Amniotic epithelial cell (primary cell): Measurements from ENCODE around the genes UPK2, CENATAC, DPAGT1 and C2CD2L.

DNA sequence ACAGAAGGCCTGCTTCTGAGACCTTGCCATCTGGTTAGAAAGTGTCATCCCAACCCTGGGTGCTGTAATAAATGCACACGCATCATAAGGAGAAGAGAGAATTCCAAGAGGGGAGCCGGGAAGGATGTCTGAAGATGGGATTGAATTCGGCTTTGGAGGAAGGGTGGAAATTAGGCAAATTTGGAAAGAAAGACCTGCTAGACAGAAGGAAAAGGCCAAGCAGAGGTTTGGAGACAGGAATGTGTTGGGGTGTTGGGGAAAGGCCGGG, 6.6 kb downstream of the CXCR5 start:
- RRBS = no CpG with 5 or more reads among the region's 4 CpGs

- RRBS = no CpG with 5 or more reads among the region's 20 CpGs
Observed at GRCh38 chr11:118909860-118910390, 15.8 kb downstream of the BCL9L start.

- RRBS = 3% methylated on average over 11 of the region's 55 CpGs
Observed at GRCh38 chr11:118910391-118910972, 15.2 kb downstream of the BCL9L start.

DNA sequence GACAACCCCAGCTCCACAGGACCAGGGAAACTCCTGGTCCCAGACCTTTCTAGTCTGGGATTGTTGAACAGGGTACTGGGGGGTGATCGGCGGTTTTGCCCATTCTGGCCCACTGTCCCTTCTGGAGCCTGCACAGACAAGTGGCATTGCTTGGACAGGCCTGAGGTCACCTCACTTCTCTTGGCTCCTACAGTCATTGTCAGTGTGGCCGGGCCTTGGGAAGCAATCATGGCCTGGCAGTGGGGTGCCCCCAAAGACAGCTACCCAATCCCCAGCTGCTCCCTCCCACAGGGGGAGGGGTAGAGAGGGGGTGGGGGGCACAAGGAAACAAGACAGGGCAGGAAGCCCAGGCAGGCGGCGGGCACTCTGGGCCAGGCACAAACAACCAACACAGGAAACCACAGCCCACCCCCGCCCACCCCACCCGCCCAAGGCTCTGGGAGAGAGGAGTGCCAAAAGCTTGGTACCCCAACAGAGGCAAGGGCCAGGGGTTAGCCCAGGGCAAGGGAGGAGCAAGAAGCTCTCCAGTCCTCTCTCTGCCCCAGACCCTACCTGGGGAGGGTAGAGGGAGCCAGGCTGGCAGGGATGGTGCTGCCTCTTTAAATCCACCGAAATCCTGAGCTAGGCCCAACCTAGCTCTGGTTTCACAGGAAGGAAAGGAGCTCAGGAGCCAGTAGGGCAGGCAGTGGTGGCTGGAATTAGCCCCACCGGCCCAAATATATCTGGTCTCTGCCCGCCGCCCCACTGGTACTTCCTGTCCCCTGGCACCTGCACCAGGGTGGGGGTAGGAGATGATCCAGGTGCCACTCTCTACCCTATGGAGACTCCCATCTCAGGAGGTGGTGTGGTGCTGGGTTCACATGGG, 12.2 kb downstream of the BCL9L start:
- RRBS = no CpG with 5 or more reads among the region's 11 CpGs

GRCh38 chr11:118914994-118915500, 10.7 kb downstream of the BCL9L start:
- RRBS = no CpG with 5 or more reads among the region's 4 CpGs

DNA sequence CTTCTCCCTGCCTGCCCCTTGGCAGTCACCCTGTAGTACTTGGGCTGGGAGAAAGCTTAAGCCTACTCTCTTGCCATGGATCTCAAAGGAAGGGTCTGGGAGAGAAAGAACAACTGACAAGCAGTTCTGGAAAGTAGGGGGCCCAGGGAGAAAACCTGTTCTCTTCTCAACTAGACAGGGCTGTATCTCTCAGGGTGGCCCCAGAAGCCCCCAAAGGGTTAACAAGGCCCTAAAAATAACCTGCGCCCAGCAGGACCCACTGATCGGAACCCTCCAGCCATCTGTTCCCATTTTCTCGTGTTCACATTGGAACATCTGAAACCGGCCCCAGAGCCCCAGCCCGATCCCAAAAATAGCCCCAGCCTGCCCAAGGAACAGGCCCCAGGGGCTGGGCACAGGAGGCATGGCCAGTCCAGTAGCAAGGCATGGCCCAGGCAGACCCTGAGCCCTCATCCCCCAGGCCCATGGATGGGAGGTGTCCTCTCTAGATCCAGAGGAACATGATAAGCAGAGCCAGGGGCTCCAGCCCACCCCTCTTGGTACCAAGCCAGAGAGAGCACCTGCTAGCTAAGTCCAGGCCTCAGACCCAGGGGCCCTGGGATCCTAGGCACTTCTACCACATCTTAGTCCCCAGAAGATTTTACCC, 9.9 kb downstream of the BCL9L start:
- RRBS = no CpG with 5 or more reads among the region's 5 CpGs

GRCh38 chr11:118956066-118956554, at the start of gene UPK2:
UPK2 (plus strand) TSS chr11:118956298.
- RRBS = no CpG with 5 or more reads among the region's 2 CpGs

DNA sequence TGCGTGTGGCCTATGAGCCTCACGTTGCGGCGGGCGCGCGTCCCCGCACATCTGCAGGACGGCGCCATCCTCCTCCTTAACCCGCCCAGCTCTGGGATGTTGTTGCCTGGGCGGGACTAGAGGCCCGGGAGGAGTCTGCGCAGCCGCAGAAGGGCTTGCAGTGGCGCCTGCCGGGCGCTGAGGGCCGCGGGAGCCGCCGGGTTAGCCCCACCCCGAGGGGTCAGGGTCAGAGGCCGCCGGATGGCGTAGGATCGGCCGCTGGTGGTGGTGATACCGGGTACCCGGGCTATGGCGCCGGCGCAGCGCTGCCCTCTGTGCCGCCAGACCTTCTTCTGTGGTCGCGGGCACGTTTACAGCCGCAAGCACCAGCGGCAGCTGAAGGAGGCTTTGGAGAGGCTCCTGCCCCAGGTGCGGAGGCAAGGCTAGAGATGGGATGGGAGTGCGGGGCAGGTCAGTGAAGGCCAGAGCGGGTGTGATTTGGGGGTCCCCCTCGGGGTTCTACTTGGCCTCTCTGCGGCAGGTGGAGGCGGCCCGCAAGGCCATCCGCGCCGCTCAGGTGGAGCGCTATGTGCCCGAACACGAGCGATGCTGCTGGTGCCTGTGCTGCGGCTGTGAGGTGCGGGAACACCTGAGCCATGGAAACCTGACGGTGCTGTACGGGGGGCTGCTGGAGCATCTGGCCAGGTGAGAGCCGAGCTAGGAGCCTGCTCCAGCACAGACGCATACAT, at the start of gene CENATAC:
TSS of gene CENATAC (plus strand) at position 229 of the 728 bp plus-strand sequence.
- RRBS = 3% methylated on average over 9 of the region's 60 CpGs

- RRBS = no CpG with 5 or more reads among the region's 10 CpGs
Observed at GRCh38 chr11:119026753-119027615, 8.4 kb downstream of the TRAPPC4 start.

DNA sequence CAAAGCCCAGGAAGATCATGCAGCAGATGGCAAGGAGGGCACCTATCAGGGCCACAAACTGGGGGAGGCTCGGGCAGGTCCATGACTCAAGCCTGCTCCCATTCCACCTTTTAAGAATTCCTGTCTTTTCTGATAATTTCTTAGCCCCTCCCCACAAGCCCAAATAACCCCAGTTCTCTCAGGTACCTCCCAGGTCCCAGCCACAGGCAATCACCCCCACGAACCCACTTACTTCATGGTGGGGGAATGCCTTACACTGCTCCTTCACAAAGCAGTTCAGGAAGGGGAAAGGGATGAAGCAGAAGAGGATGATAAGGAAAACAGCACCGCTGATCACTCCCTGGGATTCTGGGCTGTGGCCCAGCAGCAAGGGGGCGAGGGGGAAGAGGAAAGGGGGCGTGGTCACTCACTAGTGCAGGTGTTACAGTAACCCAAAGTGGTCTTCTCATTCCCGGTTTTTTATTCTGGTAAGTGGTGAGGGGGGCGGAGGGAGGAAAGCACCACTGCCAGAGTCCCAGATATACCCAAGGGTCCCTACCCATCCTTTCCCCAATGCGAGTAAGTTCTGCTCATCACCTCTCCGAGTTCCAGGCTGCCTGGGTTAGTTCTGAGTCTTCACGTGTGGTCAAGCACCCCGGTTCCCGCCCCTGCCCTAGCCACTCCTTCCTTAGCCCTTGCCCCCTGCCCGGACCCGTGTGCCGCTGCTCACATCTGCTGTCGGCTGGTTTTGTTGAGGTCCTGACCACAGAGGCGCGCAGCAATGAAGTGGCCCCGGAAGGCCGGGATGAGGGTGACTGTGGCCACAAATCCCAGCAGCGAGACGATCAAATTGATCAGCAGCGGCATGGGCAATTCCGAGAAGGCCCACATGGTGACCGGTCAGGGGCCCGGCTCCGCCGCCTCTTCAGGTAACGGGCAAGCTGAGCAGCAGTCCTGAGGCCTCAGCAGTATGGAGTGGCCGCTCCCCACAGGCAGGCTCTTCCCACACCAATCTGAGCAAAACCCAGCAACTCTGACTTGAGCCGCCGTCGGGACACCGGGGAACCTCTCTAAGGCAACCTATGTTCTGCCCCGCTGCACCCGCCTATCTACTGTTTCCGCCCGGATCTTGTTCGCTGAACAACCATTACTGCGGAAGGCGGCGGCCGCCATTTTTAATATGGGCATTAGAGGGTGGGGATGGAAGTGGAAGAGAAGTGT, at the start of gene DPAGT1:
TSS of gene DPAGT1 (minus strand) at position 1,068 of the 1,200 bp plus-strand sequence.
- RRBS = 3% methylated on average over 14 of the region's 43 CpGs

GRCh38 chr11:119106461-119107737, at the start of gene C2CD2L:
C2CD2L (plus strand) TSS chr11:119107344.
- RRBS = 1% methylated on average over 40 of the region's 73 CpGs

DNA sequence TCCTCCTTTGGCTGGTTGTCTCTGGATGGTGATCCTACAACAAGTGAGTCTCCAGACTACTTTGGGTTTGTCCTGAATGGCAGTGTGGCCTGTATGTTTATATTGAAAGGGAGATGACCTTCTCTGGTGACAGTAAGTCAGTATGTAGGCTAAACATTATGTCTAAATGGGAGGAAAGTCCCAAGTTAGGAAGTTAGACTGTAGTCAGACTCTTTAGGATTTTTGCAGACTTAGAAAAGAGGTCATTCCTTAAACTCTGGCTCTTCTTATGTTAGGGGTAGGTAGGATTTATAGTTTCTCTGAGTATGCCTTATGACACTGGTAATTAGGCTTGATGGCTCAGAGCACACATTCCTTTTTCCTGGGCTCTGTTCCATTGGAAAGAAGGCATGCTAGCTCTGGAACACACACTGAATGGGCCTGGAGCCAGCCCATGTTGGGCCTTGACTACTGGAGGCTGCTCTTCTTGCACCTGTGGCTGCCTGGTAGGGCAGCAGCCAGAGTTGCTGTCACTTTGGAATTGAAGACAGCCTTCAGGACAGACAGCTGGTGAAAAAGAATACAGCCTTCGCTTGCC, 18.3 kb downstream of the MCAM start:
- RRBS = no CpG with 5 or more reads among the region's 1 CpG

GRCh38 chr11:119337267-119337583, 2.9 kb downstream of the RNF26 start:
- RRBS = no CpG with 5 or more reads among the region's 3 CpGs

DNA sequence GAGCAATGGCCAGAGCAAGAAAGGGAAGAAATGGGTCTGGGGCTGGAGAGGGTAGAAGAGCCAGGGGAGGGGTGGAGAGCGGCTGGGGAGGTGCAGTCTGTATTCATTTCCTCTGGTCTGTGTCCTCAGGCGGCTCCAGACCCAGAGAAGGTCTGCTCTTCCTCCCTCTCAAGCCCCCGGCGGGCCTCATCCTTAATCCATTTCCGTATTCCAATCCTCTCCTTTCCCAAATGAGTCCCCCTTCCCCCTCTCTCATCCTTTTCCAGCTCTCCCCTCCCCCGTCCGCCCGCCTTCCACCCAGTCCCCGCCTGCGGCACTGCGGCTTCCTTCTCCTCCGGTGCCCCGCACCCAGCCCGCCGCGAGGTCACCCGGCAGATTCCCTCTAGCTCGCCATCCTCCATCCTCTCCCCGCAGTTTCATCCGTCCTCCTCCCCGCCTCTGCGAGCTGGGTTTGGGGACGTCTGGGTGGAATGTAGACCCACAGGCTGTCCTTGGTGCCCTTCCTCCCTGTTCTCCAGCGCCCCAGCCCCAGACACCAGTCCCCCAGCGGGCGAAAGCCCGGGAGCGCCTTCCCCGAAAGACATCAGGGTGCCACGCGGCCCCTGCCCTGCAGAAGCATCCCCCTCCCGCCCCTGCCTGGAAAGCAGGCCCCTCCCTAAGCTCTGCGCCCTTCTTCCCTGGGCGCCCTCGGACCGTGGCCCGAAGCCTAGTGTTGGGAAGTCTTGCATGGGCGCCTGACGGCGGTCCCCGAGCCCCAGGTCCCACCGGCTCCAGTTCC, 451 bp downstream of the THY1 start:
- RRBS = 8% methylated on average over 1 of the region's 42 CpGs

GRCh38 chr11:119663106-119663809, 65.7 kb downstream of the NECTIN1 start:
- RRBS = no CpG with 5 or more reads among the region's 8 CpGs

DNA sequence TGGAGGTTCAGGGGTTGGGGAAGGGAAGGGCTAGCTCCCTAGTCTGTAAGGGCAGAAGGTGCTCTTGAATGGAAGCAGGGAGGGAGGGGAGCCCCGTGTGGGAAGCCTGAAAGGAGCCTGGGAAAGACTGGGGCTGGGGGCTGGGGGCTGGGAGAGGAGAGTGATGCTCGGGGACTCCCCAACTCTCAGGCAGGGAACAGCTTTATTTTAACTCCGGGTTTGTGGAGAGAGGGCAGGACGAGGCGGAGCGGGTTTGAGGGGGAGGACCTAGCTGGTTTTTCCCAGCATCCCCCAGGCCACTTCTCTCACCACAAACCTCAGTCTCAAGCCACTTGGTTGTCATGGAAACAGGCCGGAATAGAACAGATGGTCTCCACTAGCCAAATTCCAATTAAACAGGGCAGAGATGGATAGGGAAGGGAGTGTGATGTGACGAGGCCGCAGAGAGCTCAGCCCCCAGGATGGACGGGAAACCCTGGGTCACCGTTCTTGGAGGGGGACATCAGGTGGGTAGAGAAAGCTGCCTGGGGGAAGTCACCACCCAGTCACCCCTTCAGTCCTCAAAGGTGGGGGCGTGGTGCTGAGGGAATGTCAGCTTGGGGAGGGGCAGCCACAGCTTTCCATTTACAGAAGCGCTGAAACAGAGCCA, 19.4 kb downstream of the NECTIN1 start:
- RRBS = no CpG with 5 or more reads among the region's 13 CpGs

DNA sequence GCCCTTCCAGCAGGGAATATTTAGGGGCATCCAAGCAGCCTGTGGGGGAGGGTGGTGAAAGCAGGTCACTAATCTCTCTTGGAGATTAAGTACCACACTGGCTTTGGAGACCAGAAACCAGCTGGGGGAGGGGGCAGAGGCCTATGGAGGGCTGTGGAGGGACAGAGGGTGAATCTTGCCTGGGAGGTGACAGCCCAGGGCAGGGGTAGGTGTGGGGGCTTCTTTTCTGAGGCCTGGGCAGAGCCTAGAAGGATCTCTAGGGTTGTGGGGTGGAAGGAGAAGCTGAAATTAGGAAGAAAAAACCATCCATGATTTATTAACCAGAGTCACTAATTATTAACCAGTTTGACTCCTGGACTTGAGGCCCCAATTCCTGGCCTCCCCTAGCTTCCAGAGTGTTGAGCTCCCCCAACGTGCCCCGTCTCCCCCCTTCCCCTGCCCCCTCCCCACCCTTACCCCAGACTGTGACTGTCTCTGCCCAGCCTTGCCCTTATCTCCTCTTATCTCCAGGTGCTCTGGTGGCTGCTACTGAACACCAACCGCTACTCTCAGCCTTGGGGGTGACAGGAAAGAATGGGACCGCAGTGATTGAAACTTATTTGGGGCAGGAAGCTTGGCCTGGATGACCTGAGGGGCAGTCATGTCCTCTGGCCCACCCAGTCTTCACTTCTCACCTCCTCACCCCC, 15.8 kb downstream of the NECTIN1 start:
- RRBS = no CpG with 5 or more reads among the region's 4 CpGs

DNA sequence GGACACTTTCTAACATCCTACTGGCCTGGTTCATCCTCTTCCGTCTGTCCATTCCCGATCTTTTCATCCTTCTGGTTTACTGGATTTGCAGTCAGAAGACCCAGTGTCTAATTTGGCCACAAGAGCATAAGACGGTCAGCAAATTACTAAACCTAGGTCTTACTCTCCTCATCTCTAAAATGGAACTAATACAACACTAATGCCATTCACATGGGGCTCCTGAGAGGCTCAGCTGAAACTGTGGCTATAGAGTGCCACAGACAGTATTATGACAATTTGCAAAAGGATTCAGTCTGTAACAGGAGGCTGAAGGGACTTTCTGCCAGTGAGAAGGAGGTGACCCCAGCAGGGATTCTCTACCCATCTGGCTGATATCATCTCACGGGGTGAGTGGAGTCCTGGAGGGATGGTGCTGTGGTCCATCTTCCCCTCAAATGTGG, 7.0 kb downstream of the NECTIN1 start:
- RRBS = no CpG with 5 or more reads among the region's 4 CpGs

DNA sequence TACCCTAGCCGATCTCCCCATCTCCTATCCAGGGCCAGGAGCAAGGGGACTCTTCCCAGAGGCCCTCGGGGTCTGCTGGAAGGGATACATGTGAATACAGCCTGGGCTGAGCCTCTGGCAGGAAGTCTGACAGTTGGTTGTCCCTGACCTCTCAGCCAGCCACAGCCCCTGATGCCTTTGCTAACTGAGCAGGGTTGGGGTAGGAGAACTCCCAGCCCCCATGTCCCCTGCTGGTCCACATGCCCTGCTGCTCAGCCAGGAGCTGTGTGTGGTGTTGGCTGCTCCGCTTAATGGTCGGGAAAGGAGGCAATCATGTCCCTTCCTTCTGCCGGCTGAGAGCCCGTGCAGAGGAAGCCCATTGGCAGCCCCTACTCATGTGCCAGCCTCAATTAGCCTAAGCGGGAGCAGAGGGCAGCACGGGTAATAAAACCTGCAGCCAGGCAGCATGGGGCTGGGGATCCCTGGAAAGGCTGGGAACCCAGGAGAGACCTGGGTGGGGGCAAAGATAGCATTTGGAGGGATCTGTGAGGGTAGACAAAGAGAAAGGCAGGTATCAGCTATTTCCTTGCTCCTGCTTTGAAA, 103.1 kb upstream of the NECTIN1 start:
- RRBS = no CpG with 5 or more reads among the region's 8 CpGs